GM23248 (cell line): ENCODE measurements around a stretch of chr2.

DNA sequence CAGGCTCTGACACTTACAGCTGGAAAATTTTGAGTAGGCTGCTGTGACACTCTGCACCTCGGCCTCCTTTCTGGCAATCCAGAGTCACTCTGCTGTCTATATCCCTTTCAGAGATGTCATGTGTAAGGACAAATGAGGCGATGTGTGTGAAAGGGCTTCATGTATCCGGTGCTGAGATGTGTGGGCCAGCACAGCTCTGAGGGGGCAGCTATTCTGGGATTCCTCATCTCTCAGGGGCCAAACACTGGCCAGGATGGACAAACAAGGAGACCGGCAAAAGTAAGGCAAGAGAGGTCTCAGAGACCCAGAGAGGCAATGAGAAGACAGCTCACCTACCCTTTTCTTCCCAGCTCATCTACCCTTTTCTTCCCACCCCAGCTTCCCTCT, 3.5 kb upstream of the FOSL2 start:
- RAMPAGE, long total RNA, result no peak

DNA sequence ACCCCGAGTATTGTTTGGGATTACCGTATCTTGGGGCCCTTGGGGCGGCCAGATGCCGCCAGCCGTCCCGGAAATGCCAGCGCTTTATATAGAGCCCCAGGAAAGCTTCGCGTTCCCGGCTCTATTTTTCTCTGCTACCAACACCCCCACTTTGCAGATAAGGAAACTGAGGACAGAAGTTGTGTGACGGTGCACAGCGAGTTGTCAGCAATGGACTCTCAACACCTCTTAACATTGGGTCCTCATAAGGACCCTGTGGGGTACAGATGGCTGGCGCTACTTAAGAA, 1.5 kb upstream of the FOSL2 start:
- RAMPAGE, long total RNA, result no peak

DNA sequence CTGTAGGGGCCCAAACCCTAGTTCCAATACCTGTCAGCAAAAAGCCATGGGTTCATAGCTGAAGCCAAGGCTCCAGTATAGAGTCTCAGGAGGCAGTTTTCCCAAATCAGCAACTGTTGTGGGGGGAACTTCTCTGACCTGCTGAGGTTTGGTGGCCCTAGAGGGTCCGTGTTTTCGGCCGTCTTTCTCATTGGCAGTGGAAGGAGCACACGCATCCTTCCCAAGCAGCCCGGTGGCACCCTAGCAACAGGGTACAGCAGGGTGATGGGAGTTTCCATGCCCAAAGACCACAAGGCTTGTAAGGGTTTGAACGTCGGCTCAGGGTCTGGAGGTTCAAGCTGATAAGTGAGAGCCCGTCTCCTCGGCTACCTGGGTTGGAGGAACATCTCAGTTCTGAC, 6.6 kb downstream of the FOSL2 start:
- RAMPAGE, long total RNA, result no peak

DNA sequence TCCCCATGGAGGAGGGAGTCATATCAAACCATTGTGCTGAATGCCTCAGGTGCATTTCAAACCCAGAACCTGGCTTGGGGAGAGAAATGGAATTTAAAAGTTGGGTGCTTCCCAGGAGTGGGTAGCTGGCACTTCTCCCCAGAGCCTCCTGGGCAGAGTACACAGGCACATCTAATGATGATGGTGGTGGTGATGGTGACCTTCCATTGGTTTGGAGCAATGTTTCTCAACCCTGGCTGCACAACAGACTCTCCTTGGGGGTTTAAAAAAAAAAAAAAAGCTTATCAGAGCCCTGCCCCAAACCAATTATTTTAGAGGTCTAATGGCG, 8.3 kb downstream of the FOSL2 start:
- RAMPAGE, long total RNA, result no peak

DNA sequence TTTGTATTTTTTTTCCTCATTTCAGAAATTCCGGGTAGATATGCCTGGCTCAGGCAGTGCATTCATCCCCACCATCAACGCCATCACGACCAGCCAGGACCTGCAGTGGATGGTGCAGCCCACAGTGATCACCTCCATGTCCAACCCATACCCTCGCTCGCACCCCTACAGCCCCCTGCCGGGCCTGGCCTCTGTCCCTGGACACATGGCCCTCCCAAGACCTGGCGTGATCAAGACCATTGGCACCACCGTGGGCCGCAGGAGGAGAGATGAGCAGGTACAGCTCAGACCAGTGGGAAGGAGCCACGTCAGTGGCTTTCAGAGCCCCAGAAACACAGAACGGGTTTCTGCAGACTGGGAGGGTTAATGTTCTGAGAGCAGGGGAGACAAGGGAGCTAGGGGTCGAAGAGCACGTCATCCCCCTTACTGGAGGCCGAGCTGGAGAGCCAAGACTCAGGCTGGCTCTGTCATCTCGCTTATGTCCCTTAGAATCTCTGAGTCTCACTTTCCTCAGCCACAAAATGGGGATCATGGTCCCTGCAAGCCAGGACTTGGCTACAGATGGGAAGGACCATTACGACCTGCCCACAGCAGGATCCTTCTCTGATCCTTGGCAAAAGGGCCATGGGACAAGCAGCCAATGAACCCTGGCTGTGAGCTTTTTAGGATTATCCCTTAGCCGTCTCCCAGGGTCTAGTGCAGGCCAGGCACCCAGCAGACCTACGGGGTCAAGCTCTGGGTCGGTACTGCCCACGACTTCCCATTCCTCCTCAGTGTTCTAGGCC, 11.6 kb downstream of the FOSL2 start:
- RAMPAGE, long total RNA, result no peak

DNA sequence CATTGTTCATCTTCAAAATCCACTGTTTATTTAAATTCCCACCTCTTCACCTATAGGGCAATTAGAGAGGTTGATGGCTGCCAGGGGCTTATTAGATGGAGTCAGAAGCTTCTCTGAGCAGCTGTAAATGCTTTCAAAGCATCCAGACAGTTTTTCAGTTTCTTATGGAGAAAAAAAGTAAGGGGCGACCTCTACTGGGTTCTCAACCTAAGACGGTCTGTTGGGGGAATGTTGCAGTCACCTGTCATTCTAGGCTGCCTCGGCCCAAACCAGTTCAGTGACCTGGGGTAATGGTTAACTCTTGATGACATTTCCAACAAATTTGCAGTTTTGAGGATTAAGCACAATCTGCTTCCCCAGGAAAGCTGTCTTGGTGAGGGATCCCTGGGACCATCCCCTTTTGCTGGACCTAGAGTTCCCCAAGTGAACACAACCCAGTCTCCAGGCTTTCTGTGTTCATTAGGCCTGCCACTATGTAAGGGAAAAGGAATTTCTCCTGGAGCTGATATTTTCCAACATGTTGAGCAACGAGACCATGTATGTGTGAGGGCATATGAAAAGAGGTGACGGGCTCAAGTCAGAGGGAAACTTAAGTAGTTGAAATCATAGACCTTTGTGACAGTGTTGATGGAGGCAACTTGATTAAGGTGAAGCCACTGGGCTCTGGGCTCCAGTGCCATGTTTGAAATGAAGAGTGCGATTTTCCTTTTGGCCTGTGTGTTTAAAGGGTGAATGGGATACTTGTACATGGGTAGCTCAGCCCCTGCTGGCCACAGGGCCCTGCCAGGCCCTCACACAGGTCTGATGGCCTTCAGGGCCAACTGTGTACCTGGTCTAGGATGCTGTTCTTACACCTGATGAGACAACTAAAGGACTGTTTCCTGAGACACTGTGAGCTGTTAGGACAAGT, 26.9 kb downstream of the FOSL2 start:
- RAMPAGE, long total RNA, result no peak

DNA sequence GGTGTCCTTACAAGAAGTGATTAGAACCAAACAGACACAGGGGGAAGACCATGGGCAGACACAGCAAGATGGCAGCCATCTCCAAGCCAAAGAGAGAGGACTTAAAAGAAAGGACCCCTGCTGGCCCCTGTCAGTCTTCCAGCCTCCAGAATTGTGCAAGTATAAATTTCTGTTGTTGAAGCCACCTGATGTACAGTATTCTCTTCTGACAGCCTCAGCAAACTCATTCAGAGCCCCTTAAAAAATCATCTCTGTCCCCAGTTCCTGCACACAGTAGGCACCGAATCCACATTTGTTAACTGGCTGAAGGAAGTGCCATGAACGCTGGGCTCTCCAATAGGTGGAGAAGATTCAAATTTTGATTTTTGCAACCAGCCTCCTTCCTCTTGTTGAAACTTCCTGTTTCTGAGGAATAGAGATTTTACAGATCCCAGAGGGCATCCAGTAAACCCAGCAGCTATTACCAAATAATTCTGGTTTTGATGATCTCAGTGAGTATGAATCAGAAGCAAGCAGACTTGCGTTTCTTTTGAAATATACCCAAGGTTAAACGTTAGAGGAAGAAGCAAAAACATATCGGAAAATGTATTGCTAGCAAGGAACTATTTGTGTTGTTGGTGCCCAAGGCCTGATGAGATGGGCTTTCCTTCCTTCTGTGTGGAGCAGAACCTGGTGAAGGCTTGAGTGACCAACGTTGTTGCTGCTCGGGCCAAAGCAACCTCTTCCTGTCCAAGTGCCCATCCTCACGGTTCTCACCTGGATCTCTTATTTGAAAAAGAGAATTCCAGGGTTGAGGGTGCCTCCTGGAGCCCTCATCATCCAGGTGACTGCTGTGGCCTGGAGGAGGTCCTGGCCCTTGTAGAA, 47.7 kb upstream of the PLB1 start:
- RAMPAGE, long total RNA, result no peak

DNA sequence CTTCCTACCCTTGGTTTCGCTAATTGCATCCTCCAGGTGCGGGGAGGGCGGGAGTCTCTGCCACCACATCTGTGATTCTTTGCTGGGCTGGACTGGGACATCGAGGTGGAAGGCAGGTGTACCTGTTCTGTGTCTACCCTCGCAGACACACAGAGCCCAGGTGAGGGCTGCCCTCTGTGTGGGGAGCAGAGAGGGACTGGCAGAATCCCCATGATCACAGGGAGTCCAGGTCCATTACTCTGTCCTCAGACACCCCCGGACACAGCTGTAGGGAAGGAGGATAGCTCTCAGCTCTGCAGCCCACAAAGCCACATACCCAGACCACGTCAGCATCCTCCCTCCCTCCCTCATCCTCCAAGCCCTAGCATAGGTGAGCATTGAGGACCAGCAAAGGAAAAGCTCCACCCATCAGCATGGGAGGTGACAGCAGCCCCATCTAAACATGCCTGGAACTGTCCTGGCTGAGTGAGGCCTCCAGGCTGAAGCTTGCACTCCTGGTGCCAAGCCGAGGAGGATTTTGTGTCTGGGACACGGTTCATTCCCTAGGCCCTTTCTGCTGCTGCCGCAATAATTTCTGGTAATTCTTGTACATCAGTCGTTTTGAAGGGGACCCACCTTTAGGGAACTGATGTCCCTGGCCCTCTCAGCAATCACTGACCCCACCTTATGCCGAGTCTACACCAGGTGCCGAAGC, 49.9 kb downstream of the PLB1 start:
- RAMPAGE, long total RNA, result no peak

DNA sequence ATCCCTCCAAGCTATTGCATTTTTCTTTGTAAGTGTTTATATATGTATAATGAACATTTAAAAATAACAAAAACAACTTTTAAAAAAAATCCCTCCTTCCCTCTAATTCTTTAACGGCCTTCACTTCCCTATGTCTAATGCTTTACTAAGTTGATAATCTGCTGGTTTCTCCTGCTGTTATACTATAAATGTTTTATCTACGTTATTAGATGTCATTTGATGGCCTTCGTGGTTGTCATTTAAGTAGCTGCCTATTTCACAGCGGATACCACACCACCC, 51.9 kb downstream of the PLB1 start:
- RAMPAGE, long total RNA, result no peak

DNA sequence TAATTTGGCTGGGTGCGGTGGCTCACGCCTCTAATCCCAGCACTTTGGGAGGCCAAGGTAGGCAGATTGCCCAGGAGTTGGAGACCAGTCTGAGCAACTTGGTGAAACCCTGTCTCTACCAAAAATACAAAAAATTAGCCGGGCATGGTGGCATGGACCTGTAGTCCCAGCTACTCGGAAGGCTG, 127.8 kb downstream of the PLB1 start:
- RAMPAGE, long total RNA, result no peak

- RAMPAGE, long total RNA, result no peak
Observed at GRCh38 chr2:28860574-28861300, 9.4 kb downstream of the TRMT61B start.

DNA sequence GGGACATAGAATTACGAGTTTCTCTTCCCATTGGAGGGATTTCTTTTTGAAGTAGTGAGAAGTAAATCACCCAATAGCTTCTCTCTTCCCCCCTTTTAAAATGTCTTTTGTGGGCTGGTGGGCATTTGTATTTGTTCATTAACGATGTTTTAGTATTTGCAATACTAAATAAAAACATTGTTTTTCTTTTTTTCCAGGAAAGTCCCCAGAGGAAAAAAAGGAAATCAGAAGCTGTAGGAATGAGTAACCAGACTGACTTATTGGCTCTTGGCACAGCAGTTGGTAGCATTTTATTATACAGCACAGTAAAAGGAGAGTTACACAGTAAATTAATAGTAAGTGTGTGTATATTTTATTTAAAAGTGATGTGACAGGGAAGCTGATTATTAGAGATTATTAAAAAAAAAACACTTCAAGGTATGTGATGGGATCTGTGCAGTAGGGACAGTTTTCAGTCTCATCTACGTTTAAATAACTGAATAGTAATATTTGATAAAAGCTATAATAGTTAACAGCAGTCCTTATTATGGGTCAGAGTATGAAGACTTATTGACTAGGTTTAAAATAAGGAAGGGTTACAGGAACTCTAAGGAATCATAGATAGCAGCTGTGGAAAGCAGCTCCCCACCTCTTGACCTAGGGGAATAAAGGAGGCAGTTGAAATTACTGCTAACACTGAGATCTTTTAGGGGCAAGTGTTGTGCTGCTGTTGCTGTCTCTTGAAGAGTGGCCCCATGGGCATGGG, 7.5 kb downstream of the WDR43 start:
- RAMPAGE, long total RNA, result no peak

- RAMPAGE, long total RNA, result no peak
Observed at GRCh38 chr2:28949529-28950282, 31.4 kb upstream of the TOGARAM2 start.

- RAMPAGE, long total RNA, result no peak
Observed at GRCh38 chr2:29016495-29017027, 35.5 kb downstream of the TOGARAM2 start.

DNA sequence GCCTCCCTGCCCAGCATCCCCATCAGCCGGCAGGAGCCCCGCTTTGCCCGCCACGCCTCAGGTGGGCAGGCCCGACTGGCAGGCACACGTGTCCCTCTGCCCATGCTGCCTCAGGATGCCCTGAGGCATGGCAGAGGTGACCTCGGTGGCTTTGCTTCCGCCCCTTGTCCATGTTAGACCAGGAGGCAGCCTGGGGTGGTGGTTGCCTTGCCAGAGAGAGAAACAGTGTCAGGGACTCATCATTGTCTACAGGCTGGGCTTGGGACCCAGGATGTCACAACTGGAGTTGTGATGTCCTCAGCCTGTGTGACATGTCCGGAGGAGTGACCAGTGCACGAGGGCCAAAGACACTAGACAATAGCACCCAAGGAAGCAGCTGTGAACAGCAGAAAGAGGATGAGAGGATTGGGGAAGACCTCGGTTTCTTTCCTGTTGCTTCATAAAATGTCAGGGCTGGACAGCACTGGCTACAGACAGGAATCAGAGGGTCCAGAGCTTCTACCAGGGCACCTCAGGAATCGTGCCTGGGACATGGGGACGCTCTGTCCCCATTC, 36.9 kb downstream of the TOGARAM2 start:
- RAMPAGE, long total RNA, result no peak

DNA sequence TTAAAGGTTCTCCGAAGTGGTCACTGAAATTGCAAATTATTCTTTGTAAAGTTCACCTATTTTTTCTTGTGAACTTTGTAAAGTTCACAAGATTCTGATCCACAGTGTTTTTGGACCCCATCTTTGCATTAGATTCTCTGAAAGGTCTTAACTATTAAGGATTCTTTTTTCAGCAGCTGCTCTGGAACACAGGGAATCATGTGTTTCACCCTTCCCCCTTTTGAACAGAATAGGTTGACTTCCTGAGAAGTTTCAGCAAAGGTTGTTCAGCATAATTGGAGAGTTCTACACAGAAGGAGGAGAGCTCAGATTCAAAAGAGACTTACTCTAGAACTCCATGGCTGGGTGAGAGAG, 14.6 kb downstream of the CLIP4 start:
- RAMPAGE, long total RNA, result no peak

DNA sequence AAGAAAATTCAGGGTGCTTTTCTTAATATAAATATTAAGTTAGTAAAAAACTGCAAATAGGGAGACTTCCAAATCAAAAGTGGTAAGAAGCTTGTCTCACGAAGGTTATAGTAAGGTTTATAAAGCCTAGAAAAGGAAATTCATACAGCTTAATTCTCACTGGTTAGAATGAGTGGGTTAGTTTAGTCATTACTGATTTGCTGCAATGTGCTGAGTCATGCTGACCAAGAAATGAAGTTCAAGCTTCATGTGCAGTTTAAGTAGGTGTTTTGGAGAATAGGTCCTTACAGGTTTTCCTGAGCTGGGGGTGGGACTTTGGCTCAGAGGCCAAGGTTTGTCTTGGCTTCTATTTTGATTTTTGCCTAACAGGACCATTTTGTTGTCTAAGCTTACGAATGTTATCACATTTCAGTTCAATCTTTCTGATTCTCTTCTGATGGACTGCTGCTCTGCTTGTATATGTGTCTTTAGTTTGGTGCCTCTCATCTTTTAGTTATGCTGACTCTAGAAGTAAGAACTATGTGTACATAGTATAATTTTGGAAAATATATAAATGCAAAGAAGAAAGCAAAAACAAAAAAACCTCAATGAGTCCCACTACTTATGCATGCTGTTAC, 15.1 kb downstream of the CLIP4 start:
- RAMPAGE, long total RNA, result no peak

DNA sequence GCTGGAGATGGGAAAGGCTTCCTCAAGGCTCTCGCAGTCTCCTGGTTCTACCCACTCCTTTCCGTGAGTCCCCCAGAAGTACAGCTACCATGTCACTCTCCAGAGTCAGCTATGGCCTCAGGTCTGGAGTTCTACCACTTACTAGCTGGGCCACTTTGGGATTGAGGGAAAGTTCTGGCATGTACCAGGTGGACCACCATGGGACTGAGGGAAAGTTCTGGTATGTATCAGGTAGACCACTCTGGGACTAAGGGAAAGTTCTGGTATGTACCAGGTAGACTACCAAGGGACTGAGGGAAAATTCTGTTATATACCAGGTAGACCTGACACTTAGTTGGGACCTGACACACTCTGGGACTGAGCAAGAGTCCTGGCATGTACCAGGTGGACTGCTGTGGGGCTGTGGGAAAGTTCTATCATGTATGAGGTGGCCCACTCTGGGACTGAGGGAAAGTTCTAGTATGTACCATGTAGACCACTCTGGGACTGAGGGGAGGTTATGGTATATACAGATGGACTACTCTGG, 164.6 kb downstream of the CLIP4 start:
- RAMPAGE, long total RNA, result no peak

GRCh38 chr2:29315137-29315321, 199.8 kb downstream of the CLIP4 start:
- RAMPAGE, long total RNA, result no peak

GRCh38 chr2:30145006-30145469, 1.8 kb upstream of the YPEL5 start:
- RAMPAGE, long total RNA, result no peak